Skeletal muscle tissue (tissue), 7 donors: Measurements from ENCODE around the gene MGST2.

- PRO-cap, 3 experiments: no peak in any of the 3 experiments
- RAMPAGE, long total RNA: no peak
- RRBS, 2 experiments: no CpG with 5 or more reads among the region's 4 CpGs
Observed at GRCh38 chr4:129342807-129343245, 246.9 kb downstream of the C4orf33 start.

DNA sequence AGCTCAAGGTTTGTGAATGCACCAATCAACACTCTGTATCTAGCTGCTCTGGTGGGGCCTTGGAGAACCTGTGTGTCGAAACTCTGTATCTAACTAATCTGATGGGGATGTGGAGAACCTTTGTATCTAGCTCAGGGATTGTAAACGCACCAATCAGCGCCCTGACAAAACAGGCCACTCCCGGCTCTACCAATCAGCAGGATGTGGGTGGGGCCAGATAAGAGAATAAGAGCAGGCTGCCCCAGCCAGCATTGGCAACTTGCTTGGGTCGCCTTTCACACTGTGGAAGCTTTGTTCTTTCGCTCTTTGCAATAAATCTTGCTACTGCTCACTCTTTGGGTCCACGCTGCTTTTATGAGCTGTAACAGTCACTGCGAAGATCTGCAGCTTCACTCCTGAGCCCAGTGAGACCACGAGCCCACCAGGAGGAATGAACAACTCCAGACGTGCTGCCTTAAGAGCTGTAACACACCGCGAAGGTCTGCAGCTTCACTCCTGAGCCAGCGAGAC is 917.8 kb downstream of the C4orf33 start:
- PRO-cap, 3 experiments: no peak in any of the 3 experiments
- RAMPAGE, long total RNA: no peak
- RRBS, 2 experiments: no CpG with 5 or more reads among the region's 13 CpGs

GRCh38 chr4:130225082-130225509 is 1129.1 kb downstream of the C4orf33 start:
- PRO-cap, 3 experiments: no peak in any of the 3 experiments
- RAMPAGE, long total RNA: no peak
- RRBS, 2 experiments: no CpG with 5 or more reads among the region's 3 CpGs

DNA sequence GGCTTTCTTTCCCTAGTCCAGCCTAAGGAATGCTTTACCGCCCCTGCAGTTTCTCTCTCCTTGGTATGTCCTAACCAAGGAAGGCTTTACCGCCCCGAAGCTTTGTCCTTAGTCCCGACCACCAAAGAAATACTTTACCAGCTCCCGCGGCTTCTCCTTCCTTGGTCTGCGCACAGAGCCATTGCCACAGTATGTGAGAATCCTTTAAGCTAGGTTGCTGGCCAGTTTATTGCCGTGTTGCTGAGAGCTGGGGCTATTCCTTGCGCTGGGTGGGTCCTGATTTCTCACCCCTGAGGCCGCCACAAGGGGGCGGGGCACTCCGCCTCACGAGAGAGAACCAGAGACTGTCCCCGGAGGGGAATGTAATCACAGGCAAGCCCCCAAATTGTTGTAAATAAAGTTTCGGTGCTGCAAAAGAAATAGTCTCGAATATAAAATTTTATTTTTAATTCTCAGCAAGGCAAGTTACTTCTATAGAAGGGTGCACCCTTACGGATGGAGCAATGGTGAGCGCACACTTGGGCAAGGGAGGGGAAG is 331.0 kb upstream of the PCDH10 start:
- PRO-cap, 3 experiments: no peak in any of the 3 experiments
- RAMPAGE, long total RNA: no peak
- RRBS, 2 experiments: no CpG with 5 or more reads among the region's 18 CpGs

- PRO-cap, 3 experiments: no peak in any of the 3 experiments
- RAMPAGE, long total RNA: no peak
- RRBS, 2 experiments: no CpG with 5 or more reads among the region's 3 CpGs
Observed at GRCh38 chr4:137125017-137125297, 407.3 kb downstream of the PCDH18 start.

DNA sequence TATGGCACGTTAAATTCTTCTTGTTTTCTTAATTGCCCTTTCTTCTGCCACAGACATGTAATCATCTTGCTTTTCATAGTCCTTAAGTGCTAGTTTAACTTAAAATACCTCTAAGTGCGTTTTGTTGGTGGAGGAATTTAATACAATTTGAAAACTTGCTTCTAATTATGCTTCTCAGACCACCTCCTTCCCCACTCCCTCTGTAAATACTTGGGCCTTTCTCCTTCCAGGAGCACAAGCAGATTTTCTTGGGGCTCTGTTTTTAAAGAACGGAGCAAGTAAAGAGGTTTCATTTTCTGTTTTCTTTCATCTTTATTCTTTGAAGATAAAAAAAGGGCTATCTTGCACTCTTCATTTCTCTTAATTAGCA is 560 bp upstream of the PCDH18 start:
- PRO-cap, 3 experiments: no peak in any of the 3 experiments
- RAMPAGE, long total RNA: no peak
- RRBS, 2 experiments: no CpG with 5 or more reads among the region's 3 CpGs

GRCh38 chr4:139168185-139168821 is 8.7 kb downstream of the ELF2 start:
- PRO-cap, 3 experiments: no peak in any of the 3 experiments
- RAMPAGE, long total RNA: no peak
- RRBS, 2 experiments: no CpG with 5 or more reads among the region's 2 CpGs

DNA sequence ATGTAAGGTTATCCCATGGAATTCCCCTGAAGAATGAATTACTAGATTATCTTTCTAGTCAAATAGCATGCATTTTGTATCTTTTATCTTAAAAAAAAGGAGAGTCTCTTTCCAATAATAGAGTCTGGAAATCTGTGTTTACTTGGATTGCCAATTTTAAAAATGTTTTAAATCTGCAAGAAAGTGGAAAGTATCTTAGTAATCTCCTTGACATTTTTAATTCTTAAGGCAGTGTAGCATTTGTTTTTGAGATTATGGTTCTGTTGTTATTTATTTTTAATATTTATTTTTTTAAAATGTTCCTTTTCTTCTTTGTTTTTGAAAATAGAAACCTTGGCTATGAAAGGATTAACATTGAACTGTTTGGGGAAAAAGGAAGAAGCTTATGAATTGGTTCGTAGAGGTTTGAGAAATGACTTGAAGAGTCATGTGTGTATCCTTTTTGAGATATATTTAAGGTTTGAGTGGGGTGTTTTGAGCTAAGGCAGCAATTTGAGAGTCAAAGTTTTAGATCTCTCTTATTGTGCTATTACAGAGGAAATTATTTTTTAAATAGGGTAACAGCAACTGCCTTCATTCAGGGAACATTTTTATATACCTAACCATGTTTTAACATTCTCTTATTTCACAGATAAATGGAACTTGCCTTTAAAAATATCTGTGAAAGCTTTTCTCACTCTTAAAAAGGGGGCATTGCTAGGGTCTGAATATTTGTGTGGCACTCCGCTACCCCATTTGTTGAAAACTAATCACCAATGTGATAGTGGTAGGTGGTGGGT is 34.4 kb upstream of the NDUFC1 start:
- PRO-cap, 3 experiments: no peak in any of the 3 experiments
- RAMPAGE, long total RNA: no peak
- RRBS, 2 experiments: no CpG with 5 or more reads among the region's 2 CpGs

DNA sequence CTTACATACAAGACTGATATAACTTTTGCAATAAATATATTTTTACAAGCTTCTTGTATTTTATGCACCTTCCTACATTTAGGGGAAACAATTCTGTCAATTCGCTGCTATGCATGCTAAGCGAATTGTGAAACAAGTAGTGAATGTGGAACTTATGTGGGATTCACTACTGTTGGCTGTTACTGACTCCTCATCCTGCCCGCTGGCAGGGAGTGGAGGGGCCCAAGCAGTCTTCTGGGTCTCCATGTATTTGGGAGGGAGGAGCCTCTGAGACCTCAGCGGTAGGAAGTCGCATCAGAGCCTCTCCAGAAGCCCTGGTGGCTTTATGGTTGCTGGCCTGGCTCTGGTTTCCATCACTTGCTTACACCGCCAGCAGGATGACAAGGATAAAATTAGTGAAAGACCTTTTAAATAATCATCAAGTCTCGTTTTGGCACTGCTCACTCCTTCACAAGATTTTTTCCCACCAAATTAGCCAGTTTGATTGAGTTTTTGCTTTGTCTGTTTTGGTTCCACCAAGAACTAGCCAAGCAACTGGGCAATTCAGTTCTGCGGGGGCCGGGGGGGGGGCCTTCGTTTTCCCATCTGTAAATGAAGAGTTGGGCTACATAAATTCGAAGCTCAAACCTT is 3.8 kb upstream of the SETD7 start:
- PRO-cap, 3 experiments: no peak in any of the 3 experiments
- RAMPAGE, long total RNA: no peak
- RRBS, 2 experiments: no CpG with 5 or more reads among the region's 11 CpGs

DNA sequence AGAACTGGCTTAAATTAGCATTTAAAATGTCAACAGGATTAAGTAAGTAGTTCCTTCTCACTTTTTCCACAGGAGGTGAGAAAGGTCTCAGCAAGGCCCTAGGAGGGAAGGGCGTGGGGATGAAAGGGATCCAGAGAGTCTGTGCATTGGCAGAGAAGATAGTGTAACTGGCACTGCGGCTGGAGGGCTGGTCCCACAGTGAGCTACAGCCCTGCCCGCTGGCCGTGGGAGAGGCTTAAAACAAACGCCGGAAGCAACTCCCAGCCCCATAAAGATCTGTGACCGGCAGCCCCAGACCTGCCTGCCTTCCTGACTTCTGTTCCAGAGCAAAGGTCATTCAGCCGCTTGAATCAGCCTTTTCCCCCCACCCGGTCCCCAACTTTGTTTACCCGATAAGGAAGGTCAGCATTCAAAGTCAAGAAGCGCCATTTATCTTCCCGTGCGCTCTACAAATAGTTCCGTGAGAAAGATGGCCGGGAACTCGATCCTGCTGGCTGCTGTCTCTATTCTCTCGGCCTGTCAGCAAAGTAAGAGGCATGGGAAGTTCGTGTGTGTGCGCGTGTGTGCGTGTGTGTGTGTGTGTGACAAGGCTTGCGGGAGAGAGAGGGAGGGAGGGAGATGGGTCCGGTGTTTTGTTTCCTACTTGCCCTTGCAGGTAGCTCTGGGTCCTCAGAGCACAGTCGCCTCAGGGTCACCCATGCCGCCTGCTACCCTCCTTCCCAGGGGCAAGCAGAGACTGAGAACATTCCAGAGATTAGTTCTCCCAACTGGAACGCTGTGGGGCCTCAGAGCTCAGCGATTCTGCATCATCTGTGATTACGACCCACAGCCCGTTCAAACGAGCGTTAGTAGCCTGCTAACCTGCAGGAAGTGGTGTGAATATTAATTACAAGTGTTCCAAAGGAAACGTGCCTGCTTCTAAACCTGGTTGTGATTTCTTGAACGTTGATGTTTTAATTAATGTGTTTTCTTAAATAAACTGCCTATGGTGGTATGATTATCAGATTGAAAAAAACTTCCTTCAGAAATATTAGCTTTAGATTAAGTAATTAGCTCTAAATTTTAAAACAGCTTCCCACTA is at the start of gene MGST2:
MGST2 (plus strand) TSS at position 269 of the 1,081 bp plus-strand sequence.
- PRO-cap, 3 experiments: peak in 3 of 3 experiments; most common plus-strand start position 269 of the sequence (in 2); most common minus-strand start position 169 of the sequence (in 2)
- RAMPAGE, long total RNA: start-site peak on the plus strand centred at position 292 of the sequence, 65 bp wide, 202 and 74 reads in 2 replicates; start-site peak on the plus strand centred at position 429 of the sequence, 74 bp wide, 80 and 22 reads in 2 replicates
- RRBS, 2 experiments: 2 to 3% methylated on average over 7 of the region's 33 CpGs

- PRO-cap, 3 experiments: no peak in any of the 3 experiments
- RAMPAGE, long total RNA: no peak
- RRBS, 2 experiments: no CpG with 5 or more reads among the region's 14 CpGs
Observed at GRCh38 chr4:139717397-139717841, 51.8 kb downstream of the MGST2 start.

- PRO-cap, 3 experiments: peak in 1 of 3 experiments; most common plus-strand start chr4:139734389 (in 1)
- RAMPAGE, long total RNA: no peak
- RRBS, 2 experiments: no CpG with 5 or more reads among the region's 9 CpGs
Observed at GRCh38 chr4:139734032-139734661, 68.5 kb downstream of the MGST2 start.

DNA sequence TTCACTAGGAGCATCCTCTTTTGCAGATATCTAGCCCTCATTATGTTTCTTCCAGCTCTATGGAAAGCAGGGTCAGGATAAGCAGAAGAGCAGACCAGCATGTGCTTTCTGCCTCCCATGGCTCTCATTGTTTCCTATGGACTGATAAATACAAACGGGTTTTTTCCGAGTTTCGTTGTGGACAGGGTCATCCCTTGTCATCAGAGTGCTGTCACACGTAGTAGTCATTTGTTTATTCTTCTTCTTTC is 168.1 kb downstream of the MAML3 start:
- PRO-cap, 3 experiments: no peak in any of the 3 experiments
- RAMPAGE, long total RNA: no peak
- RRBS, 2 experiments: no CpG with 5 or more reads among the region's 4 CpGs

DNA sequence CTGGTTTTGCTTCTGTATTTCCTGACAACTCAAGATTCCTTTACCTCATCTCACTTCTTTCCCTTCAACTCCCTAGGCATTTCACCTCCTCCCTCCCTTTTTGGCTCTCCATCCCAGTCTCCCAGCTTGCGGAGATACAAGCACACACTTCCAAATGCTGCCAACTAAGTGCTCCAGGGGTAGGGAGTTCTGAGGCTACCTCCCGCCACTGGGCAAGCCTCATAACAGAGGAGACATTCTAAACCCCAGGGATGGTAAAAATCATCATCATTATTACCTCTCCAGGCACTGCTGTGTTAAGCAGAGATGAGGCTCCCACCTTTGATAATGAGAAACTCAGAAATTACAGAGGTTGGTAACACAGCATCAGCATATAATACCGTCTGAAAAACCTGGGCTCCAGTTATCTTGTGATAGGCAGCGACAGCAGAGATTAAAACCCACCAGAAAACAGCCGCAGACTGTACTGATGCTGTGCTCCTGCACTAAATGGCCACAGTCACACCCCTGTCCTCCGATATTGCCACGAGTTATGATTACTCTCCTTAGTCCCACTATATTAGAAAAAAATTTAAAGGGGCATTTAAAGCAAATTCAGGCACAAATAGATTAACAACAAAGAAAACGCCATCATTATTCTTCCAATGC is 123.3 kb downstream of the MAML3 start:
- PRO-cap, 3 experiments: no peak in any of the 3 experiments
- RAMPAGE, long total RNA: no peak
- RRBS, 2 experiments: no CpG with 5 or more reads among the region's 8 CpGs

GRCh38 chr4:140032703-140033402 is 121.1 kb downstream of the MAML3 start:
- PRO-cap, 3 experiments: no peak in any of the 3 experiments
- RAMPAGE, long total RNA: no peak
- RRBS, 2 experiments: no CpG with 5 or more reads among the region's 8 CpGs

- PRO-cap, 3 experiments: peak in 2 of 3 experiments; most common plus-strand start chr4:140049502 (in 2)
- RAMPAGE, long total RNA: no peak
- RRBS, 2 experiments: no CpG with 5 or more reads among the region's 14 CpGs
Observed at GRCh38 chr4:140048891-140049892, 104.8 kb downstream of the MAML3 start.

GRCh38 chr4:140049893-140050347 is 104.1 kb downstream of the MAML3 start:
- PRO-cap, 3 experiments: no peak in any of the 3 experiments
- RAMPAGE, long total RNA: no peak
- RRBS, 2 experiments: no CpG with 5 or more reads among the region's 3 CpGs

DNA sequence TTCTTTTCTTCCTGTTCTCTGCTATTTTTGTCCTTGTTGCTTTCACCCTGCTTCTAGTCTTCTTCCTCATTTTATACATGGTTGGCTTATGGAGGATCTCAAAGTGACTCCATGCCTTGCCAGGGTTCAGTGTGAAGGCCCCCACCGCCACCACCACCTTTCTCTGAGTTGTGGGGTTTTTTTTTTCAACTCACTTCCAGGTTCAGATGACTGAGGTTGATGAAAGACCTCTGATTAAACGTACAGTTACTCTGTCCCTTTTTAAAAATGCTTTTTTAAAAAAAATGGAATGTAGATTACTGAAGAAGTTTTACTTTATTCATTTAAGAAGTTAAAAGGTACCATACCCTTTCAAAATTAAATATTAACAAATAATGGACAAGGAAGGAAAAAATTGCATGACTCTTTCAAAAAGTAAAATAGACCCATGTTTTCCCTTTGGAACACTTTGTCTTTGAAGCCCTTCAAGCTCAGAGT is 96.2 kb downstream of the MAML3 start:
- PRO-cap, 3 experiments: no peak in any of the 3 experiments
- RAMPAGE, long total RNA: no peak
- RRBS, 2 experiments: no CpG with 5 or more reads among the region's 2 CpGs

GRCh38 chr4:140093735-140094609 is 60.0 kb downstream of the MAML3 start:
- PRO-cap, 3 experiments: no peak in any of the 3 experiments
- RAMPAGE, long total RNA: no peak
- RRBS, 2 experiments: no CpG with 5 or more reads among the region's 12 CpGs

- PRO-cap, 3 experiments: peak in 2 of 3 experiments; most common plus-strand start chr4:140153057 (in 2); most common minus-strand start chr4:140153054 (in 1)
- RAMPAGE, long total RNA: no peak
- RRBS, 2 experiments: 3 to 4% methylated on average over 16 of the region's 68 CpGs
Observed at GRCh38 chr4:140152725-140153716, 963 bp downstream of the MAML3 start.